Measurements from ENCODE around the genes HACL1, DAZL and TBC1D5.

DNA sequence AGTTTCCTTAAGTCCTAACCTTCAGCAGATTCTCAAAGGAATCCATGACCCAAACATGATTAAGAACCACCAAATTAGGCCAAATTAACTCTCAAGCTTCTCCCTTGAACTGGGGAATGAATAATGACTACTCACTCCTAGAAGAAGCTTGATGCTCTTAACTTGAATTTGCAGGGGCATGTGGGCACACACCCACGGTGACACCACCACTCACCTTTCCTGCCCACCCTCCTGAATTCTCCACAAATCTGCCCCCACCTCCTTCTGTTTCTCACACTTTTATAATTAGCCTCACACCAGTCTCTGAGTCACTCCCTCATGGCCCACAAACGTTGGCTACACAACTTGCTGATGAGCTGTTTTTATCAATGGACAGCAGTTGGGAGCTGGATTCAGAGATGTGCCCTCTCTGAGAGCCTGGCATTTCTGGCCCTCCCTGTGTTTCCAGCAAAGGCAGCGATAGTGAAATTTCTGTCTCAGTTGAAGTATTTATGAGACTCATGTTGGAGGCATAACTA, 1.4 kb downstream of the COLQ start:
- PRO-cap: no peak

DNA sequence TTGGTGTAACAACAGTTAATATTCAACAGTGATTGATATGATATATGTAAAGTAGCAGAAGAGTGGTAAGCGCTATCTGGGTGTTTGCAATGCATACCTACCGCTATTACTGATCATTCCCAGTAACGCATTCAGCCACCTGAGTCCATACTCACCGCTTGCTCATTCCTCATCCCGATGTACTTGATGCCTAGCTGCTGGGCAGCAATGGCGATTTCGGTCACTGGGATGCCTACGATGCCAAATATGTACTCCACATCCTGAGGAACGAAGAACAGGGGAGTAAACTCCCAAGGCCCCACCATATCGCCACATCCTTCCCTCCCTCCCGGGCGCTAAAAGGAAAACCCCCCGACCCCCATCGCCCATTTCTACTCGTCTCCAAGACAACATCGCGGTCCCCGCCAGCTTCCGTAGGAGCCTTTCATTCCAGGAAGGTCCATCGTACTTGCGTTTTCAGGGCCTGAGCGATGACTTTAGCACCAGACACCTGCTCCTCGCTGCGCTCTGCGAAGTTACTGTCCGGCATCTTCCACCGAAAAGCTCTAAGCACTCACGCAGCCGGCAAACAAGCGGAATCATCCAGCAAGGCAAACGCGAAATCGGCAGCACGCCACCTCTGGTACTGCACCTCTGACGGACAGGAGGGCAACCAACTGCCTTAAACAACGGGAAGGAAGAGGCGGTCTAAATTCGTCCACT, at the start of gene HACL1:
TSS of gene HACL1 (minus strand) at position 635 of the 702 bp plus-strand sequence.
- PRO-cap: bidirectional peak, plus-strand start outside the sequence, minus-strand start at position 635 of the sequence

DNA sequence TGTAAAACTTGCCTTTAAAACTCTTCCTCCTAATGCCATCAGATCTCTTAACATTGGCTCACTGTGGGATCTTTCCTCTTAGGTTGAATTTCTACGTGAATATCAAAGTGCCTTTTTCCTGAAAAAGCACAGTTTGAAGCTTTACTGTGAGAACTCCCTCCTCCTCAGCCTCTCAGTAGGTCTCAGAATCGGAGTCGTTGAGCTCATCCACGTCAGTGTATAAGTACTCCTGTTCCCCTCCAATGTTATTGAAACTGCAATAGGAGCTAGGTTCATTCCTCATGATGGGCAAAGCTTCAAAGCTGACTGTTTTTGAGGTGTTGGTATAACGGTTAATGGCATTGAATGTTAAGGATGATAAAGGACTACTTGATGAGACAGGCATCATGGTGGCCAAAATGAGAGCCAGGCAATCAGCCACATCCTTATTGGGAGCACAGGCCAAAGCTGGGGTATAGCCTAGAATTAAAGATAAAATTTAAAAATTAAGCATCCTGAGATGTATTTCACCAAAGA, 68.6 kb downstream of the BTD start:
- PRO-cap: no peak

DNA sequence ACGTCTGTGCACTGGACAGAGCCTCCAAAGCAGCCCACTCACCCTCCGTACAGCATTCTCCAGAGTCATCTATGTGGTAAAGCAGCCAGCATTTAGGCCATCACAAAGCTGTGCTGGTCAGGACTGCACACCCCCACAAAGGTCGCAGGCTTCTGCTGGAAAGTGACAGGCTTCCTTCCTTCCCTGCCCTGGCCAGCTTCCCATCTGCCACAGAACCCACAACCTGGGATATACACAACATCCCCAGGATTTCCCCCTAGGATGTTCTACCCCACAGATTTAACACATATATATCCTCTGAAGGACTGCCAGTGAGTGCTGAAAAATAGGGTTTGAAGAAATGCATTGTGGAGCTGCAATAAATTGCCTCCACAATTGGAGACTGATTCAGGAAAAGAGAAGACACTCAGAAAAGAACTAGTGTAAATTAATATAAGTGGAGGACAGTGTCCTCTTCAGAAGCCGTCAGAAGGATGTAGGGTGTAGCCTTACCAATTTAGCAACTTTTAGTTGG, 64.4 kb upstream of the GALNT15 start:
- PRO-cap: no peak

GRCh38 chr3:16181318-16181842, 6.9 kb downstream of the GALNT15 start:
- PRO-cap: no peak

DNA sequence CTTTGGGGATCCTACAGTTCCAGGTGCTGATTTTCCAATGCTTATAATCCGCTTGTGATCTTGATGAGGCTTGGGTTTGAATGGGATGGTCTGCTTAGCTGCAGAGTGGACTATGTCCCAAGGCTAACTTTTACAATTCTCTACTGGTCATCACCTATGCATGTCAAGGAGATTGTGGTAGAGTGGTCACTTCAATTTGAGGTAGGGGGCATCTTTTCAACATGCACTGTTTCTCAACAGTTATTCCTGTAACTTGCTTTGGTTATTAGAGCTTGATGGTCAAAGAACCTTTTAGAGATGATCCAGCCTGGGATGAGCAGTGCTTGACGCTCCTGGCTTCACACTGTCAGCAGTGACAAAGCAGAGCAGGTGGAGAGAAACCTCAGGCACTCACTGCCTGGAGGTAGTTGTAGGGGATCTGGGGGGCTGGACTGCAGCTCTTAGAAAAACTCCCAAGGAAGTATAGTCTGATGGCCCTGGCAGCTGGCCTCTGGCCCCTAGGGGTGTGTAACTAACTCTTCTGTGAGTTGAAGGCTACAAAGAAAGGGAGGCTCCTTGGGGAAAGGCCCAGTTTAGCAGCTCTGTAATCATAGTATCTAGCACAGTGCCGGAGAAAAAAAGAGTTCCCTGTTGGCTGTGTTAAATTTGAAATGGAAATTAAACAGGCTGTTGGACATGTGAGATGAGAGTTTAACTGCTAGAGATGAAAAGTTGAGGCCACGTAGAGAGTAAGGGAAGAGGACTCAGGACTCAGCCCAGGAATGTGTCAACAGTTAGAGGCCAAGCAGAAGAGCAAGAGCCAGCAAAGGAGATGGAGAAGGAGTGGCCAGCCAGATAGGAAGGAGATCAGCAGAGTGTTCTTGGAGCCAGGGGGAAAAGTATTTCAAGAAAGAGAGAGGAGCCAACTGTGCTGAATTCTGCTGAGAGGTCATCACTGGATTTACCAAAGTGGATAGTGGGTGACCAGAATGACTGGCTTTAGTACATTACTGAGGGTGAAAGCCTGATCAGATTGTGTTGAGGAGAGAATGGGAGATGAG, 14.1 kb downstream of the OXNAD1 start:
- PRO-cap: no peak

- PRO-cap: no peak
Observed at GRCh38 chr3:16322101-16322718, 57.2 kb downstream of the OXNAD1 start.

- PRO-cap: no peak
Observed at GRCh38 chr3:16377097-16377709, 112.2 kb downstream of the OXNAD1 start.

DNA sequence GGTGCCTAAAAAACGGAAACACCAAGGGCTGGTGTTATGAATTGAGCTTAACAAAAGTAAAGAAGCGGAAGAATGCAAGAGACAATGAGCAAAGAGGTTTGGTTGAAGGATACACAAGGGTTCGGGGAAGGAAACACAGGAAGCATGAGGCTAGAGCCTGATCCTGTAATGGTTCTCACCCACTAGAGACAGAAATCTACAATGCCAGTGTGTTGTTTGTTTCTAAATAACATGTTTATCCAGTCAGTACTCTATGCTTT, 50.7 kb downstream of the RFTN1 start:
- PRO-cap: no peak

GRCh38 chr3:16482688-16483174, 30.8 kb downstream of the RFTN1 start:
- PRO-cap: no peak

DNA sequence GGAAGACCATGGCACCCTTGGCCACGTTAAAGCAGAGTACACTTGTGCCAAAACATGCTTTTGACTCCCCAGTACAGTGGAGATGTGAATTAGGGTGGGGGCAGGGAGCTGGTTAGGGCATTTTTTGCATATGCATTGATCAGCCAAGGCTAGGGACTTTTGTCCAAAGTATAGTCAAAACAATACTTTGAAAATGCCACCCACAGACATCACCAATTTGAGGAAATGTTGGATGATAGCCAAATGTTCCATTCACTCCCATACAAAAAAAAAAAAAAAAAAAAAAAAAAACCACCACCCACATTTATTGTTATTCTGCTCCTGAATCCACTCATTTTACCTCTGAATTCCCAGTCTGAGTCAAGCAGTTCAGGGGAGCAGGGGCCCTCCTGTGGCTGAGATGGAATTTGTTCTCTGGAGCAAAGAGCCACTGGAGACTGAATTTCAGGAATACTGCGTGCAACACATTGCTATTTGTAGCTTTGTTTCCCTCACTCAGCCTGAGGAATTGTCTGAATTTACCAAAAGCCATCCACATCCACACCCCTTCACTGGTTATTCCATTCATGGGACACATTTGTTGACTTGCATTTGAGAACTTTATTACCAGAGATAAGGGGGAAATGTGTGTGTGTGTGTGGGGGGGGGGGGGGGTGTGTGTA, 3.6 kb upstream of the RFTN1 start:
- PRO-cap: no peak

GRCh38 chr3:16550769-16551514, 37.4 kb upstream of the RFTN1 start:
- PRO-cap: no peak

GRCh38 chr3:16605150-16605861, at the start of gene DAZL:
Gene DAZL, minus strand, starts transcription at chr3:16605423.
- PRO-cap: no peak

DNA sequence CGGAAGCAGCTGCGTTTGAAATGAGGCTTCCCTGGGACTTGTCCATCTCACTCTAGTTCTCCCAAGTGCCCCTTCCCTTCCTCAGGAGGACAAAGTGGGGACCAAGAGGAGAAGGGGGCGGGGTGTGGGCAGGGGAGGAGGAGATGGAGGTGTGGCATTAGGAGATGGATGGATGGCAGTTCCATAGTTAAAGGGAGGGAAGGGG, 58.6 kb upstream of the DAZL start:
- PRO-cap: no peak

- PRO-cap: no peak
Observed at GRCh38 chr3:16954075-16954301, 69.2 kb downstream of the PLCL2 start.

DNA sequence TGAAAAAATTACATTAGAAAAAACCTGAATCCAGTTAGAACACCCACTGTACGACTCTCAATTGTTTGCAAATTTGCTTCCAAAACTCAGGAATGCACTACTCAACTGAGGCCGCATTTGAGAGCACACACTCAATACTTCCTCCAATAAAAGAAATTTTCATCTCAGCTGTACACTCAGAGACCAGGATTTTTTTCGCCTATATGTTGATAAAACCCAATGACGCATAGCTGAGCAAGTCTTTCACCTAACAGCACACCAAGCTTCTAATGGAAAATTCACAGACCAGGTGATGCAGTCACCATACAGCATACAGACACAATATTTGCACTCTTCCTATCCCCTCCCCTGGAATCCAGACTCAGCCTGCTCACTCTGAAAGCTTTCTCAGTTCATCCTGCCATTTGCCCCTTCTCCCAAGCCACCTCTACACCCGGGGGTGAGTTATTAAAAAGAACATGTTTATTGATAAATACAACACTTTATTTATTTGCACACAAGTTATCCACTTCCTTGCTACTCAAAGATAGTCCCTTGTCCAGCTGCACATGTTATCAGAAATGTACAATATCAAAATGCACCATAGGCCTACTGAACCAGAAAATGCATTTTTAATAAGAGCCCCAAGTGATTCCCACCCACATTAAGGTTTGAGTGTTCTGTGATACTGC, 1.7 kb downstream of the TBC1D5 start:
- PRO-cap: no peak

DNA sequence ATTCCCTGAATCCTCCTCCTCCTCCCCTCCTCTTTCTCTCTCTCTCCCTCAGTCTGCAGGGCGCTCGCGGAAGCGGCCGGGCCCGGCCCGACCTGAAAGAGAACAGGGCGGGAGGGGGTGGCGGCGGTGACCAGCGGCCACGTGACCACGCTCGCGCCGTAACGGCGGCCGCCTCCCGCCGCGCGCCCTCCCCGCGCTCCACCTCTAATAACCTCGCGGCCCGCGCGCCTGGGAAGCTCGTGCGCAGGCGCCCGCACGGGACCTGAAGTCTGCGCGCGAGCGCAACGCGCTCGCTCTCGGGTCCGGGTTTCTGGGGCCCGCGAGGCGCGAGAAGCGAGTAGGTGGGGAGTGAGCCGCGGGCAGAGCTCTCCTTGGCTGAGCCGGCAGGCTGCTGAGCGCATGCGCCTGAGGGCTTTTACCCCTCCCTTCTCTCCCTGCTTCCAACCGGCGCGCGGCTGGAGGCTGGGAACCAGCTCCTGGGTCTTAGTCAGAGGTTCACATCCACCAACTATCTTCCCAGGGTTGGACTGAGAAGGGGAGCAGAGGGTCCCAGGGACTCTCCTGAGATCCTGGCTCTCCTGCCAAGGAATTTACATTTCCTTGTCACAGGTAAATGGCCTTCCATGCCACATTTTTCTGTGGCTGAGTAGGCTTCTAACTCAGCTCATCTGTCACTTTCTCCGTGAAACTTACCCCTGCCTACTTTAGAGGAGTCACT, at the start of gene TBC1D5:
TSS of gene TBC1D5 (minus strand) at position 122 of the 718 bp plus-strand sequence.
- PRO-cap: bidirectional peak, plus-strand start at position 159 of the sequence, minus-strand start at position 94 of the sequence; bidirectional peak, plus-strand start at position 256 of the sequence, minus-strand start at position 298 of the sequence; bidirectional peak, plus-strand start at position 443 of the sequence, minus-strand start at position 393 of the sequence

GRCh38 chr3:17749847-17750363, 7.5 kb upstream of the TBC1D5 start:
- PRO-cap: no peak

GRCh38 chr3:20043097-20044033, 3.1 kb downstream of the KAT2B start:
- PRO-cap: no peak

GRCh38 chr3:23203930-23204534, 905 bp downstream of the UBE2E2 start:
- PRO-cap: no peak

Data from right cardiac atrium (tissue), 1 donor.